Lung (tissue), 4 donors: Measurements from ENCODE around the genes NSUN3 and CEP97.

DNA sequence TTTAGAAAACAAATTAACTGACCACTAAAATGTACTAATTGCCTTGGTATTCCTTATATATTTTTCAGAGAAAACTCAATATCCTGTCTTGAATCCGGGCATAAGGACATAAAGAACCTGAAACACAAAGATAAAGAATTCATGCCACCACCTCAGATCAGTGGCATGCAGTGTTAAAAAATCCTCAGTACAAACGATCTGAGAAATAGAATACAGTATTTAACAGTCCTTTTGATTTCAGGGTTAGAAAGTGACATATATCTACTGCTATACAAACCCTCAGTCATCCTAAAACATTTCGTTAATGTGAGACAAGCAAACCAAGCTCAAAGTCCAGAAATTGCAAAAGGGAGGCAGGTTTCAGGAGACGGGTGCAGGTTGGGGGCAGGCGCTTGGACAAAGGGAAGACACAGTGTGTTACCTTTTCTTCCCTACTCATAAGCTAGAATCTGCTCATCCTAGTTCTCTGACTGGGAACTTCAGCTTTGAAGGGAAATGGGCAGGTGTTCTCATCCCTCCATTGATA, 736 bp downstream of the PROS1 start:
- PRO-cap: no peak
- RAMPAGE, long total RNA: no peak
- RRBS: no CpG with 5 or more reads among the region's 5 CpGs

DNA sequence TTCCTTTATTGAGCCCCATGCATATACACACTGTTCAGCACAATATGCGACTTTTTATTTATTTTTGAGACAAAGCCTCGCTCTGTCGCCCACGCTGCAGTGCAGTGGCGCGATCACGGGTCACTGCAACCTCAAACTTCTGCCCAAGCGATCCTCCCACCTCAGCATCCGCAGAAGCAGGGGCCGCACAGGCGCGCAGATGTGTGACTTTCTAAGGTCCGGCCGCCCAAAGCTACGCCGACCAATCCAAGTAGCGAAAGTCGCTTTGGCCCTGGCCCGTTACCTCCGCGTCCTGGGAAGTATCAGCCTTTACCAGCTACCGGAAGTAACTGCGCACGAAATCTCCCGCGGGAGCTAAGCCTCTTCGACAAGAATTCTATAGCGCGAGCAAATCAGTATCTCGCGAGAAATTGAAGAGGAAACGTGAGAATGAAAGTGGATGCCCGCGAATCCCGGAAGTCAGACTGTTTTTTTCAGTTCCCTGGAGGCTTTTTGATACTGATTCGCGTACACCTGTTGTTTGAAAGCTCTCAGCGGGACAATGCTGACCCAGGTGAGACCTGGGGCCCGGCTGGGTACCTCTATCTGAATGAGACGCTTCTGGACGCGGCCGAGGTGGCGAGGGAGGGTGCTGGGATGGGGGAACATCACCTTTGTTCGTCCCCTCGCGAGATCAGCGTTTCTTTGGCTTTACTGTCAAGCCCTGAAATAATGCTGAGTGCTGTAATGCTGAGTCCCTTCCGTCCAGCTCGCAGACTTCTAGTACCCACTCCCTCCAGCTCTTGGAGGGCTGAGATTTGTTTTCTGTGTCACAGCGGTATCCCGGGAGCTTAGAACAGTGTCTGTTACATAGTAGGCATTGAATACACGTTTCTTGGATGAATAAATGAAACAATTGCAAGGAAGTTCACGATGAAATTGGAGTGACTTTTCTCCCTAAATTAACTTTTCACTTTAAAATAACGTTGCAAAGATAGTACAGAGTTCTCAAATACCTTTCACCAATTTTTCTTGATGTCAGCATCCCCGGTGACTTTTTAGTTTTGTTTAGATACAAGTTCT, at the start of gene NSUN3:
NSUN3 (plus strand) TSS at position 476 of the 1,062 bp plus-strand sequence.
- PRO-cap: bidirectional peak, plus-strand start at position 476 of the sequence, minus-strand start at position 331 of the sequence
- RAMPAGE, long total RNA: no peak
- RRBS: under 1% methylated on average over 17 of the region's 56 CpGs

GRCh38 chr3:97901580-97901905, 70.7 kb downstream of the RIOX2 start:
- PRO-cap: no peak
- RAMPAGE, long total RNA: no peak
- RRBS: no CpG with 5 or more reads among the region's 1 CpG

- PRO-cap: no peak
- RAMPAGE, long total RNA: no peak
- RRBS: no CpG with 5 or more reads among the region's 2 CpGs
Observed at GRCh38 chr3:98557287-98557758, 25.5 kb downstream of the GPR15 start.

DNA sequence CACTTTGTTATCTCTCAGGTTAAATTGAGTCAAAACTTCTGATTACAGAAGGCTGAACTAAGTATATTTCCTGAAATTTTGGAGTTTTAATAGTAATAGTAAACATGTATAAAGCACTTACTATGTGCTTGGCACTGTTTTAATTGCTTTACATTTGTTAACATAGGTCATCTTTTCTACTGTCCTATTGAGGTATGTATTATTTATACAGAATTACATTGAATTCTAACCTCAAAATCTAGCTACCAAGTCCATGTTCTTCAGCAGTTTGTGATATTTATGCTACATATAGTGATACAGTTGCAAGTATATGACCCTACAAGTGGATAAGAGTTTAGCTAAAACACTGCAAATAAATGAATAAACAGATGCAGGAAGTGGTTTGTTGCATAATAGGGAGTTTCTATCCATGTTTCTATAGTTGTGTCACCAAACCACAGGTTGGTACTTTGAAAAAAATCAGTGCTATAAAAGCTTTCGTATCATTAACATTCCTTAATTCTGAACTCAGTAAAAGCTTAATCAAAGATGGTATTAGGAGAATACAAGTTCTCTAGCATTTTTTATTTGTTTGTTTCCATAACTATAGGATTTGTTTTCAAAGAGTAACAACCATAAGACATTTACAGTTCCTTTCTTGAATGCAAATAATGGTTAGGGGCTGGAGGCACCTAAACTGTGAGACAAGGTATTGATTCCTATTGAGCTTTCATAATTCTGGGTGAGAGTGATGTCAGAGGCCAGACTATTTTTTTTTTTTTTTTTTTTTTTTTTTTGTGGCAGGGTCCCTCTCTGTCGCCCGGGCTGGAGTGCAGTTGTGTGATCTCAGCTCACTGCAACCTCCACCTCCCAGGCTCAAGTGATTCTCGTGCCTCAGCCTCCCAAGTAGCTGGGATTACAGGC, 29.8 kb downstream of the CPOX start:
- PRO-cap: no peak
- RAMPAGE, long total RNA: no peak
- RRBS: no CpG with 5 or more reads among the region's 4 CpGs

GRCh38 chr3:98733523-98734333, 29.4 kb upstream of the ST3GAL6 start:
- PRO-cap: no peak
- RAMPAGE, long total RNA: no peak
- RRBS: no CpG with 5 or more reads among the region's 26 CpGs

DNA sequence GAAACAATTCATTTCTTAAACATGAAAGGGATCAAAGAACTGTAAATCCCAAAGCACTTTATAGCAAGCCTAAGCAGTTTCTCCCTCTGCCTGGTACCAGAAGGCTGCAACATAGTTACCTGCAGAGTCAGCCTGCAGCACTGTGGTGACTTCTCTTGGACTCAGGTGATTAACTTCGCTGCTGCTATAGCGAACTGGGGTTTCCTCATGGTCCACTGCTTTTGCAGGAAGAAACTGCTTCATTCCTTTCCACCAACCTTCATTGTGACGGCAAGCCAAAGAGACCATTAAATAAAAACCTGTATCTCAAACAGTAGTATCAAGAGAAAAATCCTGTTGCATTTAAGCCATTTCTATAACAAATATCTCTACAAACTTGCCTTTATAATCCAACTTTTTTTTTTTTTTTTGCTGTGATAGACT, 37.3 kb downstream of the ST3GAL6 start:
- PRO-cap: no peak
- RAMPAGE, long total RNA: no peak
- RRBS: no CpG with 5 or more reads among the region's 3 CpGs

DNA sequence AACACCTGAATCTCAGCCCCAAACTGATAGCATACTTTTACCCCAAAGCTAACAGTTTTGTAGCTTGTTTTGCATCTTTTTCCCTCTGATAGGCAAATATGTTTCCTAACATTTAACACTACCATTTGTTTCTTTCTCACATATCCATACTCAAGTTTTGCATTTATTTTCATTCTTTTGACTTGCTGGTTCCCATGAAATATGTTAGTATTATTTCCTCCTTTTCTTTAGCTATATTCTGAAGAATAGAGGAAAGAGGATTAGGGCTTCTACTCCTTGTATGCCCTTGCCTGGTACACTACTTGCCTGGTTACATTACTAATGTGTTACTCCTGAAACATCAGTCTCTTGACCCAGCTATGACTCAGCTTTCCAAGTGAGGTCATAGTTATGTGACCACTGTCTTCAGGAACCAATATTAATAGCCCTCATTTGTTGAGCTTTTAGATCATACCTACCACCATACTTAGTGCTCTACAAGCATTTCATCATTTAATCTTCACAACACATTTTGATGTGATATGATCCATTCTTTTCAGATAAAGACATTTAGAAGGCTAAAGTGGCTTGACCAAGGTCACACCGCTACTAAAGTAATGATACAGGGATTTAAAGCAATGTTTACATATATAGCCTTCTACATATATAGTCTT, 60.3 kb downstream of the CMSS1 start:
- PRO-cap: no peak
- RAMPAGE, long total RNA: no peak
- RRBS: no CpG with 5 or more reads among the region's 1 CpG

GRCh38 chr3:100040431-100041013, 73.8 kb downstream of the FILIP1L start:
- PRO-cap: no peak
- RAMPAGE, long total RNA: no peak
- RRBS: no CpG with 5 or more reads among the region's 3 CpGs

GRCh38 chr3:100125344-100125852, 11.1 kb upstream of the FILIP1L start:
- PRO-cap: no peak
- RAMPAGE, long total RNA: no peak
- RRBS: no CpG with 5 or more reads among the region's 2 CpGs

DNA sequence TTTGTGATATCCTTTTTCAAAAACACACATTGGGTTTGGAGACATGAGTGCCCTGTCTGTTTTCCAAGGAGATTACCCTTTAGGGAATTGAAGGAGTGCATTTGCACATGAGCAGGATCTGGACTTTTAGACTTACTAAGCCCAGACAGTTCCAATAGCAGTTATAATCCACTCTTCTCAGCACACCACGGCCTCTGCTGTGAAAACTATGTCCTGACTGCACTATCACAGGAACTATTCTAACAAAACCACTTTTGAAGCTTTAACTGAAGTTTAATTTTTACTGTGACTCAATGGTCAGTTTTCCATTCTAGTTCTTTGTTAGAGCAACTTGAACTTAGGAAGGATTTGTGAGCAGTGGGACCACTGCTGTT, 49.7 kb upstream of the FILIP1L start:
- PRO-cap: no peak
- RAMPAGE, long total RNA: no peak
- RRBS: no CpG with 5 or more reads among the region's 1 CpG

DNA sequence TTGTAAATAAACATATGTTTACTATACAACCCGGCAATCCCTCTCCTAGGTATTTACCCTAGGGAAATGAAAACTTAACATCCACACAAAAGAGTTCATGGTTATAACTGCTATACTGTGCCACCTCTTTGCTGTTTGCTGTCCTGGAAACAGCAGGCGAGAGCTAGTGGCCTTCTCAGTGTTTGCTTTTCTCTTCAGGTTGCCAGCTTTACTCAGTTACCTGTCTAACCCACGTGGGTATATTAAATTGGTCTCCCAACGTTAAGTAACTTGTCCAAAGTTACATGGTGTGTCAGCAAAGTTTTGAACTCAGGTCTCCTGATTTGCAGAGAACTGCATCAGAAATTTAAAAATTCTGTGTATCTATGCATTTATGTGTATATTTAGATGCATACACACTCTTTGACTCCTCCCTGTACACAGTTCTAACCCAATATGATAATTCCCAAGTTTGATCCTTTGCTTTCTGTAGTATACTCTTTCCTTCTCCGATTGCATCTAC, 4.4 kb upstream of the NIT2 start:
- PRO-cap: no peak
- RAMPAGE, long total RNA: no peak
- RRBS: no CpG with 5 or more reads among the region's 5 CpGs

DNA sequence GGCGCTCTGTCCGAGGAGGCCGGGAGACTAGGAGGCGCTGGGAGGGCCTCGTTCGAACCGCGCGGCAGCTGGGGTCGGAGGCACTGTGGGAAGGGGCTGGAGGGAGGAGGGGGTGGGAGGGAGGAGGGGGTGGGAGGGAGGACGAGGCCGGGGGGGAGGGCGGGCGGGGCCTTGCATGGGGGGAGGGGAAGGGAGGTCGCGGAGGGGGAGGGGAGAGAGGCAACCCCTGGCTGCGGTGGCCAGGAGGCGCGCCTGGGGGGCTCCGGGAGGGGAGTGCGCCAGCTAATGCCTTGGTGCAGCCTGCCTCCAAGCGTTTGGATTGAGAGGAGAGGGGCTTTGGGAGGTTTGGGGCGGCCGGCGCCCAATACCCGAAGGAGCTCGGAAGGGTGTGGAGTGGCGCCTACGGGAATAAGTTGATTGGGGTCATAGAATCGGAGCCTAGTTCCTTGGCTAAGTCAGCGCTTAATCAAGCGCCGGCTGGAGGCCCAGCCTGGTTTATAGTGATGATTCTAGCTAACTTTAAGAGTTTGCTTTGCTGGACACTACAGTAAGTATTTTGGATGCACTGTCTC, 541 bp downstream of the TFG start:
- PRO-cap: no peak
- RAMPAGE, long total RNA: no peak
- RRBS: 2% methylated on average over 16 of the region's 33 CpGs

DNA sequence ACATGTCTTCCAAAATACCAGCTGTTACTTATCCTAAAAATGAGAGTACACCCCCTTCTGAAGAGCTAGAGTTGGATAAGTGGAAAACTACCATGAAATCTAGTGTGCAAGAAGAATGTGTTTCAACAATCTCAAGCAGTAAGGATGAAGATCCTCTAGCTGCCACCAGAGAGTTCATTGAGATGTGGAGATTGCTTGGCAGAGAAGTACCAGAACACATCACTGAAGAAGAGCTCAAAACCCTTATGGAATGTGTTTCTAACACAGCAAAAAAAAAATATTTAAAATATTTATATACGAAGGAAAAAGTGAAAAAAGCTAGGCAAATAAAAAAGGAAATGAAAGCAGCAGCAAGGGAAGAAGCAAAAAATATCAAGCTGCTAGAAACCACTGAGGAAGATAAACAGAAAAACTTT, 3.2 kb downstream of the TRMT10C start:
- PRO-cap: no peak
- RAMPAGE, long total RNA: no peak
- RRBS: no CpG with 5 or more reads among the region's 1 CpG

DNA sequence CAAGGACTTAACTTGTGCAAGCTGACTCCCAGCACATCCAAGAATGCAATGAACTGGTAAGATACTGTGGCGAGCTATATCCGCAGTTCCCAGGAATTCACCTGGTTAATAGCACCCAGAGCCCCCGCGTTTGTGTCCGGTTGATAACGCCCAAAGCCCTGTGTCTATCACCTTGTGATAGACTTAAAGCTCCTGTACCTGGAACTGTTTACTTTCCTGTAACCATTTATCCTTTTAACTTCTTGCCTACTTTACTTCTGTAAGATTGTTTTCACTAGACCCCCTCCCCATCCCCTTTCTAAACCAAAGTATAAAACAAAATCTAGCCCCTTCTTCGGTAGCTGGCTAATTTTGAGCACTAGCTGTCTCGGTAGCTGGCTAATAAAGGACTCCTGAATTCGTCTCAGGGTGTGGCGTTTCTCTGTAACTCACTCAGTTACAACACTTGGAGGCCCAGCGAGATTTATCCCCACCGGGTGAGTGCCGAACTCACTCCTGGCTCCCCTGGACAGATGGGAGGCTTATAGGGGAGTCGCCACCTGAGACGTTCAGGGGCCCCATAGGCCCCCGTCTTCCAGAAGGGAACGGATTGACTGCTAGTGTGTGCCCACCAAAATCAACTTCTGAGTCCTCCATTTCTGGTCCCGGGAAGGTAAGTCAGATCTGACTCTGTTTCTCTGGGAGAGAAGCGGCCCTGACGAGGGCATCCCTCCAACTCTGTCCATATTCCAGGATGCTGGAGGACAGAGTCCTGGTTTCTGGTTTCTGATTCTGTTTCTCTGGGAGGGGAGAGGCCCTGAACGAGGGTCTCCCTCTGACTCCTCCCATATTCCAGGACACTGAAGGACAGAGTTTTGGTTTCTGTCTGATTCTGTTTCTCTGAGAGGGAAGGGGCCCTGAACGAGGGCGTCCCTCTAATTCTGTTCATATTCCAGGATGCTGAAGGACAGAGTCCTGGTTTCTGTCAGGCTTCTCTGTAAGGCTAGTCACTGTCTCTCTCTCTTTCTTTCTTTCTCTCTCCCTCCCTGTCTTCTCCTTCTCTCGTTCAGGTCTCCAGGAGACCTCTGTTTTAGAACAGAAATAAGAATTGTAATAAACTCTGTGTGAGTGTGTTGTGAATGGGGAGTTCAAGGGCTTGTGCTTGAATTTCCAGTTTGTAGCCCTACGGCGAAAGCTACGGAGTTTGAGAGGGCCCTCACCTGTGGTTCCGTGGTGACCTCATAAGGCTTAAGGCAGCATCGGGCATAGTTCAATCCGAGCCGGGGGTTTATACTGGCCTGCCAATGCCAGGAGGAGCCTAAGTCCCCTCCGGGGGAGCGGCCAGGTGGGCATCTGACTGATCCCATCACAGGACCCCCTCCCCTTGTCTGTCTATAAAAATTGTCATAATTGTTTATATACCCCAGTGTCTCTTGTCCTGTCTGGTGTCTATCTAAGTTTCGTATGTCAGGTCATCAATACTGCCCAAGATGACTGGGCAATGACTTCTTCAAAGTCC, 44.2 kb downstream of the ZBTB11 start:
- PRO-cap: no peak
- RAMPAGE, long total RNA: no peak
- RRBS: no CpG with 5 or more reads among the region's 34 CpGs

DNA sequence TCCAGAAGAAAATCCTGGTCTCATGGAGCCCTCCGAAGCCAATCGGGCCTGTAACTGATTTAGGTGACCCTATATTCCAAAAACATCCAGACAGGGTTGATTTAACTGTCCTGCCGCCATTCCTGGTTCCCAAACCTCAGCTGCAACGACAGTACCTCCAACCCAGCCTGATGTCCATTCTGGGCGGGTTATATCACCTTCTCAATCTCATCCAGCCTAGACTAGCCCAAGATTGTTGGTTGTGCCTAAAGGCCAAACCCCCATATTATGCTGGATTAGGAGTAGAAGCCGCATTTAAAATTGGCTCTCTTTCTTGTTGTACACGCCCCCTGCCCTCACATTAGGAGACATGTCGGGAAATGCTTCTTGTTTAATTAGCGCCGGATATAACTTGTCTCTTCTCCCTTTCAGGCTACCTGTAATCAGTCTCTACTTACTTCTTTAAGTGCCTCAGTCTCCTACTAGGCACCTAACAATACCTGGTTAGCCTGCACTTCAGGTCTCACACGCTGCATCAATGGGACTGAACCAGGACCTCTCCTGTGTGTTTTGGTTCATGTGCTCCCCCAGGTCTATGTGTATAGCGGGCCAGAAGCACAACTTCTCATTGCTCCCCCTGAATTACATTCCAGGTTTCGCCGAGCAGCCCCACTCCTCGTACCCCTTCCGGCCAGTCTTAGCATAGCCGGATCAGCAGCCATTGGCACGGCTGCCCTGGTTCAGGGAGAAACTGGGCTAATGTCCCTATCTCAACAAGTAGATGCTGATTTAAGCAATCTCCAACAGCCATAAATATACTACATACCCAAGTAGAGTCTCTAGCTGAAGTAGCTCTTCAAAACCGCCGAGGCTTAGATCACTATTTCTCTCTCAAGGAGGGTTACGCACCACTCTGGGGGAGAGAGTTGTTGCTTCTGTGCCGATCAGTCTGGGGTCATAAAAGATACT, 36.4 kb downstream of the ZBTB11 start:
- PRO-cap: no peak
- RAMPAGE, long total RNA: no peak
- RRBS: no CpG with 5 or more reads among the region's 22 CpGs

DNA sequence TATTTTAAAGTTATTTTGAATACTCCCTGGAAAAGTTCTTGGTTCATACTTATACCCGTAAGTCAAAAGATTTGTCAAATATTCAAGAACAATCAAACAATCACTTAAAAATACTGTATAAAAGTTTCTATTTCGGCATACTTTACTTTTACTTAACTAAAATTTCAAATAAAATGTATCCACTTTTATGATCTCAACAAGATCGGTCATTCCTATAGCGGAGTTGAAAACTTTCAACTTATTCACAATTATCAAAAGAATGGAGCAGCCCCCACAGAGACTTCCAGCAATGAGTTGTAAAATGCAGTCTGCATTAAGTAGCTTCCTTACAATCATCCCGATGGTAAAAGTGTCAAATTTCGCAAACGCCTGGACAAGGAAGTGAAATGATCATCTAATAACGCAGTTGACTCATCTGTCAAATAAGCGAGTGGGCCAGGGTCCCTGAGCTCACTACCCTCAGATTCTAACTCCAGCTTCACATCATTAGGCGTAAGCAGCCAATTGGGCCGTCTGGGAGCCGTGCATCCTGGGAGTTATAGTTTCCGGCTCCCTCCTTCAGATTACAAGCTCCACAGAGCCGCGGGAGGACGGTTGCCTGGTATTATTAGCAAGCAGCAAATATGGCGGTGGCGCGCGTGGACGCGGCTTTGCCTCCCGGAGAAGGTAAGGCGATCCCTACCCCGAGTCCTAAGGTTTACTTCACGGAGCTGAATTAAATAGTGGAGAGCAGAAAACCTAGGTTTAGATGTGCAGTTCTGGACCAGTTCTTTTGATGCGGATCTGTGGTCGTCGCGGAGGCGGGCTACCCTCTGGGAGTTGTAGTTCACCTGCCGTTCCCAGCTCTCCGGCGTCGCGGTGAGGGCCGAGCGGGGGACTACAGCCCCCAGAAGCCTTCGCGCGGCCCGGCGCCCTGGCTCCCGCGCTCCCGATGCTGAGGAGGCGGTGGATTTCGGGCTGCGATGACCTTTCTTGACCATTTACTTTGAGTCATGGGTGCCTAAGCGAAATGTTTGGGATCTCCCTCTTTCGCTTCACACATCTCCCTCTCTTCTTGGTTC, at the start of gene CEP97:
CEP97 (plus strand) TSS at position 561 of the 1,061 bp plus-strand sequence.
- PRO-cap: unidirectional peak, plus-strand start at position 568 of the sequence; bidirectional peak, plus-strand start at position 914 of the sequence, minus-strand start at position 761 of the sequence
- RAMPAGE, long total RNA: no peak
- RRBS: 1% methylated on average over 18 of the region's 51 CpGs

GRCh38 chr3:101849782-101850340, 547 bp downstream of the NFKBIZ start:
- PRO-cap: no peak
- RAMPAGE, long total RNA: no peak
- RRBS: 1% methylated on average over 30 of the region's 55 CpGs

DNA sequence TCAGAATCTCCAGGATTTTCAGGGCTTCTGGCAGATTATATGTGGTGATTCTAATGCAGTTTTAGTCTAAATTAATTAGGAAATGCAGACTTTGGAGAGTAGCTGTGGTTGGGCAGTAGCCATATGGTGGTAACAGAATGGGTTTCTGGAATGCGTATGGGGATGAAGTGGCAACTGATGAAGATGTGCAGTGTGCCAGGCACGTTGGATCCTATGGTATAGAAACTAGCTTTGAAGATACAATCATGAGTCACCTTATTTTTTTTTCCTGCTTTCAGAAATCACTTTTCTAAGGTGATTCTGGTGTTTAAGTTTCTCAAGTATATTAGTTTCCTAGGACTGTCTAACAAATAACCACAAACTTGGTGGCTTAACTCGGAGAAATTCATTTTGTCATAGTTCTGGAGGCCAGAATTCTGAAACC, 14.6 kb downstream of the NFKBIZ start:
- PRO-cap: no peak
- RAMPAGE, long total RNA: no peak
- RRBS: no CpG with 5 or more reads among the region's 3 CpGs

- PRO-cap: no peak
- RAMPAGE, long total RNA: no peak
- RRBS: no CpG with 5 or more reads among the region's 6 CpGs
Observed at GRCh38 chr3:101868284-101869228, 19.2 kb downstream of the NFKBIZ start.